Karpas-422 (cell line): ENCODE measurements around a stretch of chr11.

DNA sequence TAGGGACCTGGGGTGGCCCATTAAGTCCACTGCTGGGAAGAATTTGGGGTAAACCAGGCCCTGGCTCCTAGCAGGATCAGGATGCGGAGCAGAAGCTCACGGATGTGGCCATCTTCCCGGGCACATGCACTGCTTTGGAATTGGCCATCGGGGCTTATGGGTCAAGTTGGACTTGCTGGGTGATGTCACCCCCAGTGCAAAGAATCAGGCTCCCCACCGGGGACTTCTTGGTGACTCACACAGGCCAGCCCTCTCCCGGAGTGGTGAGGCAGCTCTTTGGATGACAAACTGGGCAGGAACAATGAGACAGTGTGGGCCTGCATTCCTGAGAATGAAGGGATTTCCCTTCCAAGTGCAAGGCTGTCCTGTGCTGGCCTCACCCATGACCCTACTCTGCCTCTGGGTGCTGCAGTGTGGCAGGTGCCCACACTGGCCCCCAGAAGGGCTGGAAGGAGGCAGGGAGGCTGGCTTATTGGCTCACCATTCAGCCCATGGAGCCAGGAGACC lies 128.8 kb upstream of the ANO1 start:
- PRO-cap, result no peak
- RAMPAGE, long total RNA, result no peak

GRCh38 chr11:69970128-69970819 lies 107.8 kb upstream of the ANO1 start:
- PRO-cap, result no peak
- RAMPAGE, long total RNA, result no peak

- PRO-cap, result no peak
- RAMPAGE, long total RNA, result no peak
Observed at GRCh38 chr11:69979123-69980360, 98.6 kb upstream of the ANO1 start.

- PRO-cap, result no peak
- RAMPAGE, long total RNA, result no peak
Observed at GRCh38 chr11:70019751-70020203, 58.3 kb upstream of the ANO1 start.

- PRO-cap, result no peak
- RAMPAGE, long total RNA, result no peak
Observed at GRCh38 chr11:70072235-70072729, 5.8 kb upstream of the ANO1 start.

DNA sequence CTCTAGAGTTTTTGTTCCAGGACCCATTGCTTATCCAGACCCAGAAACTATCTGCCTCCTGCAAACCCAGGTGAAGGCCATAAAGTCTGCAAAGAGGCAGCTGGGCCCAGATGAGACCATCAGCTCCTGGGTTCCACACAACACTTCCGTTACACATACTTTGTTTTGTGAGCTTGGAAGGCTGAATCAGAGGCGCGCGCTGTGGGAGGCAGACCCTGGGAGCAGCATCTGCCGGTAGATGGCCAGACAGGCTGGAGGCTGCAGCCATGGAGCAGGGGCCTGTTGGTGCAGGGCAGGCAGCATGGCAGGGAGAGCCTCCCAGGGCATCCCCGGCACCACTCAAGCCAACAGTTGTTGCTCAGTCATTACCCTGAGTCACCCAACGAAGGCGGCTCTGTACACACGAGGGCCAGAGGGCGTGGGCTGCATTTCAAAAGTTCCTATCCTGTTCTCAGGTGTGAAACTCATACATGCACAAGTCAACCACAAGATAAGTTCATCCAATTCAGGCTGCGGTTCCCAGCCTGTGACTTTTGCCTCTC lies 2.5 kb downstream of the ANO1 start:
- PRO-cap, result no peak
- RAMPAGE, long total RNA, result no peak

DNA sequence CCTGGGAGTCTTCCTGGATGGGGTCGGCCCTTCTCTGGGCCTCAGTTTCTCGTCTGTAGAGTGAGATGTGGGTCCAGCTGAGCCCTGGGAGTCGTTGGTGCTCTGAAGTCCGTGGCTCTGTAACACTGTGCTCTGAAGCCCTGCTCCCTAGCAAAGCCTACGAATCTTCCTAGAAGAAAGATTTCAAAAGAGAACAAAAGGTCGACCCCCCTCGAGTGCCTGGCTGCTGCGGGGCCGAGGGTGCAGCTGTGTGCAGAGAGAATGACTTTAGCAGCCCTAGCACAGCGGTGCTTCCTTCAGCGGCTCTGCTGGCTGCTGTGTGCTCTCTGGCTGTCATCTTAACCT lies 10.6 kb downstream of the ANO1 start:
- PRO-cap, result no peak
- RAMPAGE, long total RNA, result no peak

GRCh38 chr11:70160864-70161421 lies 42.2 kb upstream of the FADD start:
- PRO-cap, result no peak
- RAMPAGE, long total RNA, result no peak

GRCh38 chr11:70162766-70163559 lies 40.1 kb upstream of the FADD start:
- PRO-cap, result no peak
- RAMPAGE, long total RNA, result no peak

- PRO-cap, result no peak
- RAMPAGE, long total RNA, result no peak
Observed at GRCh38 chr11:70204979-70205595, 2.0 kb downstream of the FADD start.

DNA sequence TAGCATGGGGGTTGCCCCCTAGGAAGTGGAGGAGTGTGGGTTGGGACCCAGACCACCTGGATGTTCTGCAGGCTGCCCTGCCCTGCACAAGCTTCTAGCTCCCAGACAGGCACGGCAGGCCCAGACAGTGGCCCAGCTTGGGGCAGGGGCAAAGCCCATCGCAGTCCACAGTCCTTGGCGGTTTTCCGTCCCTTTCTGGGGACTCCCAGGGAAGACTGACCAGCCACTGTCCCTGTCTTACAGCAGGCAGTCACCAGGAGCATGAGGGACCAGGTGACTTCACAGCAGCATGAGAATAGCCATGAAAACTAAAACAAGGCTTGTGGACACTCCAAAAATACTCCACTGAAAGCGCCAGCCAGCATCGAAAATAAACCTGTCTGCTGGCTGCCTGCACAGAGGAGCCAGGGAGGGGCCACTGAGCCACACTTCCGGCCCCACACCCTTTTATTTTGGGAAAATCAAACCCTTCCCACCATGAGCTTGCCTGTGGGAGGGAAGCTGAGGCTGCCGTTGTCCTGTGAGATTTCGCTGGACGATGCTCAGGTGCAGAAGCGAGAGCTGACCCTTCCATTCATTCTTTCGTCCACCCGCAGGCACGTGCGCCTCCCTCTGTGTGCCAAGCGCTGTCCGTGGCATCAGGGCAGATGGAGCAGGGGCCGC lies 27.9 kb downstream of the FADD start:
- PRO-cap, result no peak
- RAMPAGE, long total RNA, result no peak

GRCh38 chr11:70463075-70463611 lies 64.8 kb downstream of the CTTN start:
- PRO-cap, result no peak
- RAMPAGE, long total RNA, result no peak

DNA sequence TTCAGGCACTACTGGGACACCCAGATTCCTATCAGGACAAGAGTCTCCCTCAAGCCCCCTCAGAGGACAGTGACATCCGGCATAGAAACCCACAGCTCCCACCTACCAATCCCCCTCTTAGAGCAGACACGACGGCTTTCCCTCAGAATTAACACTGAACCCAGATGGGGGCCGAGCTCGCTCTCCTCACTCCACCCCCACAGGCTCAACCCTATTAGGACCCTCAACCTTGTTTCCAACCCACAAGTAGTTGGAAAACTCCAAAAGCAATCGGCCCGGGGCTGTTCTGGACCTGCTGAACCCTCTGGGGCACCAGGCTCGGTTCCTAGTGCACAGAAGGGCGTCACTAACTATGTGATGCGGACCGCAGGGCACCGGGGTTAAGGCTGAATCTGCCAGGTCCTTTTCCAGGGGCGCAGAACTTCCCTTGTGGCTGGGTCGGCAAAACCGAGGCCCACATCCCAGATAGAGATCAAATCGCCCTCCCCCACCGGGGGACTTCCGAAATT lies 1.9 kb downstream of the SHANK2 start:
- PRO-cap, result no peak
- RAMPAGE, long total RNA, result no peak

GRCh38 chr11:71253137-71253826 lies 905 bp upstream of the SHANK2 start:
- PRO-cap, result no peak
- RAMPAGE, long total RNA, result no peak

- PRO-cap, result no peak
- RAMPAGE, long total RNA, result no peak
Observed at GRCh38 chr11:71268420-71268987, 16.1 kb upstream of the SHANK2 start.

DNA sequence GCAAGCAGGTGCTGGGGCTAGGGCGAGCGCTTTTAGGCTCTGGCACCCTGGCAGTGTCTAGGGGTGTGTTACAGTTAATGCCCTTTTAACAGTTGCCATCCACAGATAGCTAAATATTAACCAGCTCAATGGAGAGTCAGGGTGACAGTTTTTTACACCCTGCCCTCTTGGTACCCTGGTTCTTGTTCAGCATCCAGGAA lies 59.6 kb upstream of the SHANK2 start:
- PRO-cap, result no peak
- RAMPAGE, long total RNA, result no peak

DNA sequence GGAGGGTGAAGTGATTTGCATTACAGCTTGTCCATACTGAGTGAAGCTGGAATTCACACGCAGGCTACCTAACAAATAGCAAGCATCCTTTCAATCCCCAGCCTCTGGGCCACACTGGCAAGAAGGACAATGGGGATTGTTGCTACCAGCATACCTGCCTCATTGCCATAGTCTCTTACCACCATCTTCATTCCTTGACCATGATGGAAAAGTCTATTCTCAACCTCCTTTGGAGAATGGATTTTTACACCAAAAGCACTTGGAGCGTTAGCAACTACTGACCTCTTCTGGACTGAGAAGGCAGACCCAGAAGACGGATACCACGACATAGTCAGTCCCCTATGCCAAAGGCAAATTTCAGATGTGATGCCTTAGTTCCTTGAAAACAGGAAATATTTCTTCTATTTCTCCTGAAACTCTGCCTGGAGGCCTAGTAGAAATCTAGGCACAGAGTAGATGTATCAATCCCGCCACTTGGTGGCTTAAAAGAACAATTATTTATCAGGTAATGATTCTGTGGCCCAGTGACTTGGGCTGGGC lies 75.5 kb downstream of the DHCR7 start:
- PRO-cap, result no peak
- RAMPAGE, long total RNA, result no peak

GRCh38 chr11:71390695-71391045 lies 57.5 kb downstream of the DHCR7 start:
- PRO-cap, result no peak
- RAMPAGE, long total RNA, result no peak

- PRO-cap, result no peak
- RAMPAGE, long total RNA, result no peak
Observed at GRCh38 chr11:71421332-71421764, 26.8 kb downstream of the DHCR7 start.

- PRO-cap, result no peak
- RAMPAGE, long total RNA, result no peak
Observed at GRCh38 chr11:71465096-71465375, 12.0 kb downstream of the NADSYN1 start.